ENCODE data around the gene FBXW2.

DNA sequence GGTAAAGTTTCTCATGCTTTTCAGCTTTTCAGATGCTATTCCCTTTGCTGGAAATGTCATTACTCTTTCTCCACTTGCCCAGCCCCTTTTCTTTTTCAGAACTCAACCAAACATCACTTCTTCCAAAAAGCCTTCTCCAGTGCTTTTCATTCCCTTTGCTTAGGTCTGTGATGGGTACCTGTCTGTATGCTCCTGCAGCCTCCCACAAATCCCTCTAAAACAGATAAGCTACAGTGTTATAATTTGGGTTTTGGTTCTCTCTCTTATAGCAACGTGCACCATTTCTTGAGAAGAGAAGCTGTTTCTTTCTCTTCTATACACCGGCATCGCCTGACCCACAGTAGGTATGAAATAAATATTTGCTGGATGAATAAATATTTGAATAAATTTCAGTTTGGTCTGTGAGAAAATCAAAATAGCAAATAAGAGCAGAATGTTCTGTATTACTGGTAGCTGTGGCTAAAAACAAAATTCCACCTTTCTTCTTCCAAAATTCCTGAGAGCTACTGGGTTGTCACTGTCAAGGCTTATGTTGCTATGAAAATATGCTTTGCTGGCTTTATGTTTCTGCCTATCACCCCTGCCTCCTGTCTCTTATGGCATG lies 49.1 kb downstream of the TNC start:
- PRO-cap = no peak

GRCh38 chr9:115281861-115282346 lies 163.9 kb upstream of the TNC start:
- PRO-cap = no peak

DNA sequence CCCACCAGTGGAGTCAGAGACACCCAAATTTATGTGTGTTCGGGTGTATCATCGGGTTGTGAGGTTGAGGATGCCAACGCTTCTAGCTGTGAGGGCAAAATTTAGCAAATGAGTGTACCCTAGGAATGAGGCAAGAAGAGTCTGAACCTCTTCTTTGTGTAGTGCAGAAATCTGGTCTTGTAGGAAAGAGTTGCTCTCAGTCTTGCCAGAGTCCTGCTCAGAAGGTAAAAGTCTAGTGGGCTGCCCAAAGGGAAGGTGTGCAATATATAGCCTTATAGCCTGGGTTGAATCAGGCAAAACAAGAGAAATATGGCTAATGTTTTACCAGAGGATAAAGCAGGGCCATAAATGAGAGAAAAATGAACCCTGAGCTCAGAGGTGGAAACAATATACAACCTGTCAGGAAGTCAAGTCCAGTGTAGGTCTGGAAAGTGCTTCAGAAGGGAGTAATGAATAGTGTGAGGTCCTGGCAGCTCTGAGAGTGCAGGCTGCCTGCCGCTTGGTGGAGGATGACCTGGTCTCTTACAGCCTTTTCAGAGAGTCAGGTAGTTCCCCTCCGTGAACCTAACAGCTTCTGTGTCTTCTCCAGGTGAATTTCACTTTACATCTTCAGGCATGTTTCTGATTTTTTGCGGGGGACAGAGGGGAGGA lies 177.7 kb upstream of the TNC start:
- PRO-cap = no peak

GRCh38 chr9:115385910-115386109 lies 267.9 kb upstream of the TNC start:
- PRO-cap = no peak

DNA sequence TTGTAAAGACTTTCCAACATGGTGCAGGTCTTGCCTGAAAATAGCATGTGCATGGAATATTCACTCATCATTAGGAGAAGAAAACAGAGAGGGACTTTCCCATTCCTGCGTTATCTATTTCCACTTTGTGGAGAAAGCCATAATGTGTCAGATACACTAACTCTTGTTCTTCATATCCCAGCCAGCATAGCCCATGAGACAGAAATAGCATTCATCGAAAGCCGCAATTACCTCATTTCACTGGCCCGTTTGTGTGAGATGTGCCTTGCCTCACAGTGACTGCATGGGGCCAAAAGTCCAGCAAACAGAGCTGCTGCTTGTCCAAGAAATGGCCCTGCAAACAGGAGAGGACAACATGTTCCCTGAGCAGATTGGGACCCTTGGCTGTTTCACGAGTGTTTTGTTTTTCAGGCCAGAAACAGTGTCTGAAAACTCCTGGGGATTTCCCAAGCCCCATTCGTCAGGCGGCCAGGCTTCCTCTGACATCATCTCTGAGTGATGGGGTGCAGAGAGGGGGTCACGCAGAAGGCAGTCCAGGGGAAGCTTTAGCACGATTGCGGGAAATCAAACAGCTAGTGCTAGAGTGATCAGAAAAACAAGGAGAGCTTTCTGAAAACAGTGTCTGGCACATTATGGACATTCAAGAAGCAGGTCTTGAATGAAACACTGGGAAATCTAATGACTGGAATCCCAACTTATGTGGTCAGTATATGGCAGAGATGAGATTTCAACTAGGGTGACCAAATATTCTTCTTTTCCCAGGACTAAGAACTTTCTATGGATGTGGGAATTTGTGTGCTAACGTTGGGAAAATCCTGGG lies 503.5 kb upstream of the PAPPA start:
- PRO-cap = unidirectional peak, minus-strand start at position 391 of the sequence

DNA sequence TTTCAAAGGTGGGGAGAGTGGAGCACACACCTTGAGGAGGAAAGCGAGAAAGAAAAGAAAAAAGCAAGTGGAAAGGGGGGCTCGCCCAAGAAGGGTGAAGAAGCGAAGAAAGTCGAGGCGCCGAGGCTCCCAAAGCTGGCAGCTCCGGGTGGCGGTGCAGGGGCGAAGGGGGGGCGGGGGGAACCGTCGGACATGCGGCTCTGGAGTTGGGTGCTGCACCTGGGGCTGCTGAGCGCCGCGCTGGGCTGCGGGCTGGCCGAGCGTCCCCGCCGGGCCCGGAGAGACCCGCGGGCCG lies 337 bp downstream of the PAPPA start:
- PRO-cap = no peak

- PRO-cap = no peak
These were observed 1.0 kb downstream of the PAPPA start for GRCh38 chr9:116154276-116155347.

DNA sequence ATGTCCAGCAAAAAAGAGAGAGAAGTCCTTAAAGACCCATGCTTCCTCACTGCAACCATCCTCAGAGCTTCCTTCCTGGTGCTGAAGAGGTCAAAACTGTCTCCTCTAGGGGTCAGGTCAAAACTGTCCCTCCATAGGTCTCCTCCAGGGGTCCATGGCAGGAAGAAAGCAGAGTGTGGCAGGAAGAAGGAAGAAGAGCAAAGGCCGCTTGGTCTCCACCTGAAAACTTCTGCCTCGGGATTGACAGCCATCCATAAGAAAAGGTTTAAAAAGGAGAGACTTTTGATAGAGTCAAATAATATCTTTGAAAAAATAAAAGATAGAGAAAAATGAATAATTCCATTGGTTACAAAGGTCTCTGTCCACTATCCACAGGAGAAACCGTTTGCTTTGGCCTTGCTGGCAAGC lies 261.8 kb upstream of the TRIM32 start:
- PRO-cap = no peak

GRCh38 chr9:116647425-116647810 lies 39.7 kb upstream of the TRIM32 start:
- PRO-cap = no peak

GRCh38 chr9:117725386-117725641 lies 21.1 kb downstream of the TLR4 start:
- PRO-cap = no peak

- PRO-cap = no peak
These were observed 499.6 kb upstream of the BRINP1 start for GRCh38 chr9:119868678-119869335.

DNA sequence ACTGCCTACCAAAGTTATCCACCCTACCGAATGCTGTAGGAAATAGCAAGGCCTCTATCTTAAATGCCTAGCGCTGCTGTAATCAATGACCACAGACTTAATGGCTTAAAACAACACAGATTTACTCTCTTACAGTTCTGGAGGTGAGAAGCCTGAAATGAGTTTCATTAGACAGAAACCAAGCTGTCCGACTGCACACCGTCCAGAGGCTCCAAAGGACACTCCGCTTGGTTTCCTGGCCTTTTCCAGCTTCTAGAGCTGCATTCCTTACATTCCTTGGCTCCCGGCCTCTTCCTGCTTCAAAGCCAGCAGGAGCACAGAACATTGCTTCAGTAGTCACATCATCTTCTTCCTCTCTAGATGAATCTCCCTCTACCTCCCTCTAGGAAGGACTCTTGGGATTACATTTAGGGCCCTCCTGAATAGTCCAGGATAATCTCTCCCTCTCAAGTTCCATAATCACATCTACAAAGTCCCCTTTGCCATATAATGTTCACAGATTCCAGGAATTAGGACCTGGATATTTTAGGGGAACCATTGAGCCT lies 213.4 kb downstream of the CDK5RAP2 start:
- PRO-cap = no peak

- PRO-cap = no peak
These were observed 192.1 kb downstream of the CDK5RAP2 start for GRCh38 chr9:120387633-120388422.

DNA sequence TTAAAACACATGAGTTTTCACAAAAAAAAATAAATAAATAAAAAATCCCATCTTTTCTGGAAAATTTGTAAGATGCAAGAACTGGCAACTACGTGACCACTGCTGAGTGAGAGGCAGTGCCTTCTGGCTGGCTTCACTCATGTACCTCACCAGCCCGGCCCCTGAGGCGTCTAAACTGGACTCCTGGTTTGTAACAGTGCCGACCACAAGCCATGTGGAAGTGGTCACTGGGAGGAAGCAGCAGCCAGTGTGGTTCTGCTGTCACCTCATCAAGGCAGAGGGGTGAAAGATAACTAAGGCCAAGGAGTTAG lies 143.1 kb downstream of the CDK5RAP2 start:
- PRO-cap = no peak

DNA sequence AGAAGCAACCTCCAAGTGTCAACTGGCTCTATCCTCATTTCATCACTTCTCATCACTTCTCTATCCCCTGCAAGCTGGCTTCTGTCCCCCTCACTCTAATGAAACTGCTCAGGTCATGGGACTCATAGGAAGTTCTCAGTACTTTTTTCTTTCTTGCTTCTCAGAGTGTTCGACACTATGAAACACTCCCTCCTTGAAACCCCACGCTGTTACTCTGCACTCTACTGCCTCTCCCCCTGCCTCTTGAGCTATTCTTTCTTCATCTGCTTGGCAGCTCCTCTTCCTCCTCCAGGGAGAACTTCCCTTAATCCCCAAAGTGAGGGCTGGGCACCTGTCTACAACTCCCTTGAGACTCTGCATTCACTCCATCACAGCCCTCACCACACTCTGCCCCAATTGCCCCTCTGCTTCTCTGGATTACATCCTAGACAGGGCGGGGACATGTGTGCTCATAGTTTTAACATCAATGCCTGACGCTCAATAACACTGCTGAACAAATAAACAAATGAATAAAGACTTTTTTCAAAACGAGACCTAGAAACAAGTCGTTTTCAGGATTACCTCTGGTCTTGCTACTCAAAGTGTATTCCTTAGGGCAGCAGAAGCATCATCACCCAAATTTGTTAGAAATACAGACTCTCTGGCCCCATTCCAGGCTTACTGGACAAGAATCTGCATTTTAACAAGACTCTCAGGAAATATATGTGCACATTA lies 115.8 kb downstream of the CDK5RAP2 start:
- PRO-cap = no peak

DNA sequence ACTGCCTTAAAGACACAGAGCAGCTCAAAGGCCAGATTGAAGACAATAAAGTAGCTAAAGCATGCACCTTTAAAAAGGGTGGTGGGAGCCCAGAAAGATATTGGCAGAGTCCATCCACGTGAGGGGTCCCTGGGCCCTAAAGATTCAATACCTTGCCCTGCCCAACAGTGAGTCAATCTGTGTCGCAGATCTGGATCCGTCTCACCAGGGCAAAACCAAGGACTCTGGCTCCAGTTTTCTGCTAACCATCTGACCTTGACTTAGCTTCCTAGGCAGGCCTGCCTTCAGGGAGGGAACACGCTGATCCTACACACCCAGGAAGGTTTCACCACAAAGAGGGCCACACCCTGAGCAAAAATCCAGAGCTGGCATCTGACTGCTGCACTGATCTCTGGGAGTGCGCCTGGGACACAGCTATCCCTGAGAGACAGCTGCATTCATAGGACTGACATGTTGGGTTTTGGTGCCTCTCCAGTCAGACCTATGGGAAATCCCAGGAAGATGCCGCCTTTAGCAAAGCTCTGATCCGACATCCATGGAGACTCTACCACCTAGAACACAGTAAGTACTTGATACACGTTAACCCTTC lies 47.6 kb downstream of the CDK5RAP2 start:
- PRO-cap = no peak

DNA sequence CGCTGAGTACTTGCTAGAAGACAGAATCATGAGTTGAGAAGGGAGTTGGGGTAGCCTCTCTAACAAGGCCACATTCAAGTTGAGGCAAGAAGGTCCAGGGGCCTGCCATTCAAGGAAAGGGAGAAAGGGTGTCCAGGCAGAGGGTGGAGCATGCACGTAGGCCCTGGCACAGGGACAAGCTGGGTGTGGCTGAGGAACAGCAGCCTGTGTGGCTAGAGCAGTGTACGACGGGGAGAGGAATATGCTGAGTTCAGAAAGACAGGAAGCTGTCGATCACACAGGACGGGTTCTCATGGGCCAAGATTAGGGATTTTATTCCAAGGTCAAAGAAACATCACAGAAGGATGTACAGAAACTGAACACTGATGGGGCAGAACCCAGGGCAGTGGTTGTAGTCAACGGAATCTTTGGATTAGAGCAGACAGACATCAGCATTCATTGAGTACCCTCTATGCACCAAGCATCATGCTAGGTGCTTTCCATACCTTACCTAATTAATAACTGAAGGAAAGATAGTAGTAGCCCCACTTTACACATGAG lies 16.8 kb downstream of the CDK5RAP2 start:
- PRO-cap = no peak

DNA sequence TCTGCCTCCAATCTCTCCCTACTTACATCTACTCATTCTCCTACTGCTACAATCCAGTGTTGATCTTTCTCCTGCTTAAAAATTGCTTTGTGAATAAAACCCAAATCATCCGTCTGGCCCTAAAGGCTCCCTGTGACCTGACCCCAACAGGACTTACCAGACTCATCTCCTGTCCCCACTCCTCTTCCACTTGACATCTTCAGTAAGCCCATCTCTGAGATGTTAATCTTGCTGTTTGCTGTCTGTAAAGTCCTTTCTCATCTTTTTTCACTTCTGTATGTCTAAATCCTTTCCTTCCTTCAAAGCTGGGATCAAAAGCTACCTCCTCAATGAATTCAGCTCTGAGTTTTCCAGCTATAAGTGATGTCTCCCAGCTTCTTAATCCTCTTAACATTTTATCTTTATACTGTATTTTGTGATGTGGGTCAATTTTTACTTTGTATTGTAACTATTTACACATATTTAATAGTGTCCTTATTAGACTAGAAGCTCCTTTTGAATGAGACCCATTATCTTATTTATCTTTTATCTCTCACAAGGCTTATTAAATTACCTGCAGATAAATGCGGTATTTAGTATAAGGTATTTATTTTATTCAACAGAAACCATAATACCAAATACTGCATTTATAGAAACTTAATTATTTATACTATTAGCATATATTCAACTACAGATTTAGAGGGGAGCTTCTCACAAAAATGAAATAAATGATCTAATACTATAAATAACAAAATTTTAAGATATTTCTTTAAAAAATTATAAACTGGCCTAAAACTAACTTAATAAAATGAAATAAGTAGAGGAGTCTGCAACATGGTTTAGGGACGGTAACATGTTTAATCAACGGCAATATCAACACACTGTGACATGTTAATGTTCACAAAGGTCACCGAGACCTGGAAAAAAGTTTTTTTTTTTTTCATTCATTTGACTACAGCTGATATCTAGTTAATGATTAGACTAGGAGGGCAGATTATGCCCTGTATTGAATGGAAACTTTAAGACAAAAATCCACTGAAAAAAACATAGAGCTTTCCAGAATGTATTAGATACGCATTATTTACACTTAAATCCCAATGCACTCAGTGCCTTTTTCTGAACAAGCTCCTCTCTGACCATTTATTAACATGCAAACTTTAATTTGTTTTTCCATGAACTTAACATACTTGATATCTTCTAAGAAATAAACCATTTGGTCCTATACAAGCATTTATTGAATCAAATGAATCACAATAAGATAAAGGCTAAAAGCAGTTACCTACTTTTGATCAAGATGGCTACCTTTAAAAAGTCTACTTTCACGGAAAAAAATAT lies 66.7 kb upstream of the CDK5RAP2 start:
- PRO-cap = no peak

- PRO-cap = bidirectional peak, plus-strand start at chr9:120793517, minus-strand start at chr9:120793349
These were observed at the start of gene FBXW2 for GRCh38 chr9:120792590-120793952. Gene FBXW2 (minus strand): TSS chr9:120793416.

GRCh38 chr9:120870024-120870922 lies 6.7 kb downstream of the PHF19 start:
- PRO-cap = no peak